Esophagus muscularis mucosa (tissue), 4 donors: ENCODE measurements around the gene FBP1.

GRCh38 chr9:93450674-93451633 is 531 bp upstream of the FAM120A start:
- PRO-cap = unidirectional peak, plus-strand start at chr9:93450856; bidirectional peak, plus-strand start at chr9:93451181, minus-strand start at chr9:93451100; bidirectional peak, plus-strand start at chr9:93451732, minus-strand start at chr9:93451527
- RAMPAGE, long total RNA, 4 experiments = start-site peak on the minus strand in 3 of 4 experiments, at chr9:93451485-93451539 at its widest, 173 to 347 reads per replicate

DNA sequence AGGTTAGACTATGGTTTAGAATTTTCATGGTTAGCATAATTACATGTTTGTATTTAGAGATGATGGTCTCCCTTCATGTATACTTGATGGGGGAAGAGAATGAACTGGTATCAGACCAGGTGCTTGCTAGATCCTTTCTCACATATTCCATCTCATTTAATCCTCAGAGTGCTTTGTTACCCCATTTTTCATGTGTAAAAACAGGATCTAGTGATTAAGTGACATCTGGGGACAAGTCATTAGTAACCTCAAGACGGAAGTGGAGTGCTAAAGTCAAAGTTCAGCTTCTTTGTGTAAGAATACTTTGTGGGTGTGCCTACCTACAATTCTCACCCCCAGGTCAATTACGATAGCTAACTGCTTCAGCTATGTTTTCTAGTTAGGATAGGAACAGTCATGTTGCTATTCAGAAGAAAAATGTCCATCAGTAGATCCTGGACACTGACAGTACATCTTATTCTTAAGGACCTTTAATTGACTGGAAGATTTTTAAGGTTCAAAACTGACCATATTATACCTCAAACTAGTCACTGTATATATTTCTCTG is 3.1 kb upstream of the FAM120AOS start:
- PRO-cap = no peak
- RAMPAGE, long total RNA, 4 experiments = no peak in any of the 4 experiments

GRCh38 chr9:93594004-93594539 is 17.7 kb downstream of the PHF2 start:
- PRO-cap = no peak
- RAMPAGE, long total RNA, 4 experiments = no peak in any of the 4 experiments

- PRO-cap = no peak
- RAMPAGE, long total RNA, 4 experiments = no peak in any of the 4 experiments
Measured at GRCh38 chr9:93649154-93649542, 72.8 kb downstream of the PHF2 start.

- PRO-cap = no peak
- RAMPAGE, long total RNA, 4 experiments = no peak in any of the 4 experiments
Measured at GRCh38 chr9:93658061-93658614, 81.8 kb downstream of the PHF2 start.

DNA sequence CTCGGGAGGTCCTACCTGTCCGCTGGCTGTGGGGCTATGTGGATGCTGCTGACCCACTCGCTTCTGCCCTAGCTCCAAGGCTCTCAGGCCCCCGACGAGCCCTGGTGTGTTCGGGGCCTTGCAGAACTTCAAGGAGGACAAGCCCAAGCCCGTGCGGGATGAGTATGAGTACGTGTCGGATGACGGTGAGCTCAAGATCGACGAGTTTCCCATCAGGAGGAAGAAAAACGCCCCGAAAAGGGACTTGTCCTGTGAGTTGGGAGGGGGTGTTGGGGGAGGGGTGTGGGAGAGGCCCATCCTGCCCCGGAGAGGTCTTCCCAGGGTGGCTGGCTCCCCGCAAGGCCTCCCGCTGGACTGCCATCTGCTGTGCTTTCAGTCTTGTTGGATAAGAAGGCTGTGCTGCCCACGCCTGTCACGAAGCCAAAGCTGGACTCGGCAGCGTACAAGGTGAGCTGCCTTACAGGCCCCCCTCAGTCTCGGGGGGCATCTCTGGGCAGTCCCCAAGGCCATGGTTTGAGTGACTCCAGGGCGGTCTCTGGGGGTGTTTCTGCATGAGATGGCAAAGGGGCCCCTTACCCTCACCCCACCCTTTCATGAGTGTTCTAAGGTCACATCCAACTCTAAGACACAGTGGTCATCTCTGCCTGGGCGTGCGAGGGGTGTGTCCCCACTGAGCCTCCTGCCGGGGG is 89.4 kb downstream of the PHF2 start:
- PRO-cap = no peak
- RAMPAGE, long total RNA, 4 experiments = no peak in any of the 4 experiments

DNA sequence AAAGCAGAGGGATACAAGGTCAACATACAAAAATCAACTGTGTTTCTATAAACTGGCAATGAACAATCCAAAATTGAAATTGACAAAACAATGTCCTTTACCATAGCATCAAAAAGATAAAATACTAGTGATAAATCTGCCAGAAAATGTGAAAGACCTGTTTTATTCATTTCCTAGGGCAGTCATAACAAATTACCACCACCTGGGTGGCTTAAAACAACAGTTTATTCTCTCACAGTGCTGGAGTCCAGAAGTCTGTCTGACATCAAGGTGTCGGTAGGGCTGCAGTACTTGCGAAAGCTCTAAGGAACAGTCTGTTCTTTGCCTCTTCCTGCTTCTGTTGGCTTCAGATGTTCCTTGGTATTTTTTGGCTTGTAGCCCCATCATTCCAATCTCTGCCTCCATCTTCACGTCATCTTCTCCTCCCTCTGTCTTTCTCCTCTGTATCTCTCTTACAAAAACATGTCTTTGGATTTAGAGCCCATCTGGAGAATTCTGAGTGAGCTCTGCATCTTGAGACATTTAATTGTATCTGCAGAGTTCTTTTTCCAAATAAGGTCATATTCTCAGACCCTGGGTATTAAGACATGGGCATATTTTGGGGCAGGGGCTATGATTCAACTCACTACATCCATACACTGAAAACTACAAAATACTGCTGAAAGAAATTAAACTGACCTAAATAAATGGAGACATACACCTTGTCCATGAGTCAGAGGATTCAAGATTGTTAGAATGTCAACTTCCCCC is 51.1 kb downstream of the PTPDC1 start:
- PRO-cap = bidirectional peak, plus-strand start at position 463 of the sequence, minus-strand start at position 261 of the sequence
- RAMPAGE, long total RNA, 4 experiments = no peak in any of the 4 experiments

GRCh38 chr9:94204710-94205063 is 54.4 kb upstream of the ZNF169 start:
- PRO-cap = no peak
- RAMPAGE, long total RNA, 4 experiments = no peak in any of the 4 experiments

DNA sequence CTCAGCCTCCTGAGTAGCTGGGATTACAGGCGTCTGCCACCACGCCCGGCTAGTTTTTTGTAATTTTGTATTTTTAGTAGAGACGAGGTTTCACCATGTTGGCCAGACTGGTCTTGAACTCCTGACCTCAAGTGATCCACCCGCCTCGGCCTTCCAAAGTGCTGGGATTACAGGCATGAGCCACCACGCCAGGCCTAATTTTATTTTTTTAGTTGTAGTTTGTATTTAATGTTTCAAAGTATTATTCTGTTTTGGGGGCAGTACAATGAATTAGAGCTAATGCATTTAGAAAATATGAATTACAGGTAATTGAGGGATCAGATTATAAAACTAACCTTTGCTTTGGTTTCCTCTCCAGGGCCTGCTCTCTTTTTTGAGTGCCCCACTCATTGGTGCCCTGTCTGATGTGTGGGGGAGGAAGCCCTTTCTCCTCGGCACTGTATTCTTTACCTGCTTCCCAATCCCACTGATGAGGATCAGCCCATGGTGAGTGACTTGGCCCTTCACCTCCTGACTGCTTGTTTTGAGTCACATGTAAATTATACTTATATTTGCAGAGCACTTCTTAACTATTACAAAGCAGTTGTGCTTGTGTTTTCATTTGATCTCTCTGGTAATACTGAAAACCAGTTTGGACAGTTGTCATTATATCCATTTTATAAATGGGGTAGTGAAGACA is 63.8 kb downstream of the MFSD14B start:
- PRO-cap = no peak
- RAMPAGE, long total RNA, 4 experiments = no peak in any of the 4 experiments

DNA sequence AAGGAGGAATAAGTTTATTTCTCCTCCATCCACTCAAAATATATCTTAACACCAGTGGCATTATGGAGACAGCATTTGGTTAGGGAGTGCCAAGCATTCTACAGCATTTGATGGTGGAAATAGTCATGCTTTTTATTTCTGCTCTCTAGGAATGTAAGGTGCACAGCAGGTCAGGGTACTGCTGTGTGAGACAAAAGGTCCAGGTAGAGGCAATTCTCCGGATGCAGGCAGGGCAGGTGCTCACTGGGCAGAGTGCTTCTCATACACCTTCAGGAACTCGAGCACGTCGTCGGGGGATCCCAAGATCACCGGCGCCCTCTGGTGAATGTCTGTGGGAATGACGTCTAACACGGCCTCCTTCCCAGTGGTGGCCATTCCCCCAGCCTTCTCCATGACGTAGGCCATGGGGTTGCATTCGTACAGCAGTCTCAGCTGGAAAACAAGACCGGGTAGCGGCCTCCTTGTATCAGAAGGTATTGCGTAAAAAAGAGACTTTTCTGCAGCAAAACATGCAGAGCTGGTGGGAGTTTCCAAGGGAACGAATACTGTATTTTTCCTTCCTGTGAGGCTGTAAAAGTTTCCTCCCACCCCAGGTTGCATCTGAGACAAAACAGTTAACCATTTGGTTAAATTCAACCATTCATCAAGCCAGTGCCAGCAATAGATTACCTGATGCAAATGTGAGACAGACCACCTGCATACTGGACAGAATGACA is 9.7 kb upstream of the FBP2 start:
- PRO-cap = no peak
- RAMPAGE, long total RNA, 4 experiments = no peak in any of the 4 experiments

GRCh38 chr9:94638886-94639699 is at the start of gene FBP1:
Gene FBP1, minus strand, starts transcription at chr9:94639518.
- PRO-cap = no peak
- RAMPAGE, long total RNA, 4 experiments = start-site peak on the minus strand in 2 of 4 experiments, at chr9:94639521-94639540 at its widest, 6 to 7 reads per replicate

DNA sequence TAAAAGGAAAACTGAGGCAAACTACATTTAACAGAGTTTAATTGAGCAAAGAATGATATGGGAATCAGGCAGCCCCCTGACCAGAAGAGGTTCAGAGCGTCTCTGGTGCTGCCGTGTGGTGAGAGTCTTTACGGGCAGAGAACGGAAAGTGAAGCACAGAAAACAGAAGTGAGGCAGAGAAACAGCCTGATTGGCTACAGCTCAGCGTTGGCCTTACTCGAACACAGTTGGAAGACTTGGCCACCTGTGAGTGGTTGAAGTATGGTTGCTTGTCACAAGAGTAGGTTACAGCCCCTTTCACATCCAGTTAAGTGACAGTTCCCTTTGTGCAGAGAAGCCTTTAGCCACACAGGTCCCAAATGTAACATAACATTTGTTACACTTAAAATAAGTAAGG is 16.9 kb upstream of the FBP1 start:
- PRO-cap = bidirectional peak, plus-strand start at position 317 of the sequence, minus-strand start at position 120 of the sequence
- RAMPAGE, long total RNA, 4 experiments = no peak in any of the 4 experiments

- PRO-cap = no peak
- RAMPAGE, long total RNA, 4 experiments = no peak in any of the 4 experiments
Measured at GRCh38 chr9:94801183-94801722, 74.8 kb downstream of the AOPEP start.

GRCh38 chr9:94922099-94922652 is 195.7 kb downstream of the AOPEP start:
- PRO-cap = bidirectional peak, plus-strand start at chr9:94922313, minus-strand start at chr9:94922258
- RAMPAGE, long total RNA, 4 experiments = no peak in any of the 4 experiments

GRCh38 chr9:94929284-94930015 is 203.0 kb downstream of the AOPEP start:
- PRO-cap = no peak
- RAMPAGE, long total RNA, 4 experiments = no peak in any of the 4 experiments

DNA sequence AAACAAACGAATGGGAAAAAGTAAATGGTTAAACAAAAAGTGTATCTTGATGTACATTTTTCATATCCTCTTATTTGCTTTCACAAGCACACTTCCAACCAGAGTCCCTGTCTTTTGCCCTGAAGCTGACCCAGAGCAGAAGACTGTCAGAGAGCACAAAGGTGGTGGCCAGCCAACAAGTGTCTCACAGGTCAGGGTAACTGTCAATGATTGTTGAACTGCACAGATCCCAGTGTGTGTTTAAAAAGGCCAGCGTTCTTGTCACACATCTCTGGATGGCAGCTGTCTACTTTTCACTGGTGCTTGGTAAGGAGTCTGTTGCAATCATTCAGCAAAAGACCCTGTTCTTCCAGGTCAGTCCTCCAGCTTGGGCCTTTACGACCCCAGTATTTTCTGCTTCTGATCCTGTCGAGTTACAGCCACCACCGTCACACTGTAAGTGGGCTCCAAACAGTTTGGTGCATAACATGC is 265.5 kb downstream of the AOPEP start:
- PRO-cap = no peak
- RAMPAGE, long total RNA, 4 experiments = no peak in any of the 4 experiments

- PRO-cap = no peak
- RAMPAGE, long total RNA, 4 experiments = no peak in any of the 4 experiments
Measured at GRCh38 chr9:95003629-95003878, 277.1 kb downstream of the AOPEP start.

DNA sequence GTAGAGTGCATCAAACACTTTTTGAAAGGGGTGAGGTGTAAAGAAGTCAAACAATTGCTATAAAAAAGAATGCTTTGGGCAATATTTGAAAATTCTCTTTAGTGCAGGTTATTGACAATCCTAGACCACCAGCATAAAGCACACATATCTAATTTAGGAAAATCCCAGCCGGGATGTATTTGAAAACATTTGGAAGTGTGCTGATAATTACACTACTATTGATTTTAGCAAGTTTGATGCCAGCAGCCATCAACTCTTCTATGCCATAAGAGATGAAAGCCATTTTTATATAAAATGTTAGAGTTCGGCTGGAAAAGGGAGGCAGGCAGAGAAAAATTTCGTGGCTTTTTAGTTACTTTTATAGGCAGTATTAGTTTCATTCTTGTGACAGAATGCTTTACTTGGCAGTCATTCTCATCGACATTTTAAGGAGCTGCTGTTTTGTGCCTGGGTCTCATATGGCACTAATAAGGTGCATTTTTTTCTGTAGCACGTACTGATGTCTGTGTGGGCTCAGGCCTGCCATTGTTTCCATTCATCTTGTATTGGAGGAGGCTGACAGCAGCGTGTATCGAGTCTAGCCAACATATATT is 285.7 kb downstream of the AOPEP start:
- PRO-cap = no peak
- RAMPAGE, long total RNA, 4 experiments = no peak in any of the 4 experiments

- PRO-cap = no peak
- RAMPAGE, long total RNA, 4 experiments = no peak in any of the 4 experiments
Measured at GRCh38 chr9:95036623-95037252, 280.8 kb downstream of the FANCC start.

DNA sequence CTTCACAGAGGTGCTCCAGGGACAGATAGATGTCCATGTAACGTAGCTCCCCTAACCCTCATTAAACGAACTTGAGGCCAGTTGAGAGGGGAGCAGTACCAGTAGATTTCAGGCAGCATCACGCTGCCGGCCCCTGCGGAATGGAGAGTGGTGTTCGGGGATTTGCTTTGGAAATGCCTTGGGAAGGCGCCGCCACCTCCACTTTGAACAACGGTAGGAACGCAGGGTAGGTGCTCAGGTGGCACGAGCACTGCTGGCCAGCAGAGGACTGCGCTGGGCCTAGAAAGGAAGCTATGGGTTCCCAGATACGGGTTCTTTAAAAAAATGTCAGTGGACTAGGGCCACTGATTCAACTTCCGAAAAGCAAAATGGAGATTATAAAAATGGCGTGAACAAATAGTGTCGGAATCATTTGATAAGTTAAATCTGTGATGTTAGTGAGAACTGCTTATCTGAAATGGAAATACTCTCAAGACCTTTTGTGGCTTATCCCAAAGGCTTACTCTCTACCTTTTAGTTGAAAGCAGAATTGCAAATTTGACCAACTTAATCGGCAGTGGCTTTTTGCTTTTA is 271.7 kb downstream of the FANCC start:
- PRO-cap = no peak
- RAMPAGE, long total RNA, 4 experiments = no peak in any of the 4 experiments